Neutrophil (primary cell): ENCODE measurements around a stretch of chr2.

- PRO-cap: no peak
Measured at GRCh38 chr2:17759662-17760115, 5.8 kb downstream of the GEN1 start.

- PRO-cap: no peak
Measured at GRCh38 chr2:17799210-17800606, 16.6 kb upstream of the MSGN1 start.

GRCh38 chr2:18650596-18651073 lies 61.3 kb upstream of the NT5C1B start:
- PRO-cap: no peak

DNA sequence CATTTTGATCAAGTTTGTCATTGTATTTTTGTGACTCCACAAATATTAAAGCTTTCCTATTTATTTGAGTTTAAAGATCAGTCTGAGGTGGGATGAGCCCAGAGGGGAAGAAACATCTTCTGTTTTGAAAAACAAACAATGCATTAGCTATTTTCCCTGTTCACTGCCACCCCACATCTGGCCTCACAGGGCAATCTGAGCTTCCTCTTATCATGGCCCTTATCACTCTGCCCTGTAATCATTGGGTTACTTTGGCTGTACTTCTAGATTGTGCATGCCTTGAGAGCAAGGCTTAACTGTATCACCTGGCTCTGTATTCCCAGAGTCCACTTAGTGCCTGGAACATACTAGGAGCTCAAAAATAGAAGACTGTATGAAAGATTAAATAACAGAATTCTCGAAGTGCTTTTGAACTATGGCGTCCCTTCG lies 241.6 kb upstream of the NT5C1B start:
- PRO-cap: no peak

DNA sequence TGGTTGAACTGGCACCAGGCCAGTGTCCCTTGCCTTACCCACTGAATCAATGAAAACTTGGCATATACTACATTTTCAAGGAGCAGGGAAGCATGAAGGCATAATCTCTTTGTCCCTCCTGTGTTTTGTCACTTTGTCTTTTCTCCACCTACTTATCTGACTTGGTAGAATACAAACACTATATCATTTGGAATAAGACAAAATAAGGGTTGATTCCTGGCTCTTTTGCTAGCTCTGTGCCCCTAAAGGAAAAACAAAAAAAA lies 366.5 kb downstream of the OSR1 start:
- PRO-cap: no peak

DNA sequence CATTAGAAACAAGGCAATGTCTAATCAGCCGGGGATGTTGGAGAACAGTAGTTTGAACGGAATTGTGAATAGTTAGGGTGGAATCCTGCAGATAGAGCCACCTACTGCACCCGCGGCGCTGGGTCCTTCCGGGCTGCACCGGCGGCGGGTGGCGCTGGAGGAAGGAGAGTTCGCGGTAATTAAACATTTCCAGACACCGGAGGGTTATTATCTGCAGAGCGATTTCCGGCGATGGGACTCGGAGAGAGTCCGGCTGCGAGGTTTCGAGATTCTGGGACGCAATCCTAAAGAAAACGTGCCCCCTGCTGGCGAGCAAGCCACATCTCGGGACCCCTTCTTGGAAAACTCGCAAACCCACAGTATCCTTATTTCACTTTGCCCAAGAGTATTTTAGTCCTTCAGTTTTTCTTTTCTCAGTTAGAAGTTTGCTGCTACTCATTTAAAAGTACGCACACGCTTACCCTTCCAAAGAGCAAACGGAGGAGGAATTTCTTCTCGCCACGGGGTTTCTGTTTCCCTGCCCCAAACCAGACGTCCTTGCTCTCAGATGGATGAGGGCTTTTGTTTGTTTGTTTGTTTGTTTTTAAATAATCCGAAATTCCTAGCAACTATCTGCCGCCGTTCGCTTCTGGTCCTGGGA lies 4.6 kb upstream of the OSR1 start:
- PRO-cap: no peak

DNA sequence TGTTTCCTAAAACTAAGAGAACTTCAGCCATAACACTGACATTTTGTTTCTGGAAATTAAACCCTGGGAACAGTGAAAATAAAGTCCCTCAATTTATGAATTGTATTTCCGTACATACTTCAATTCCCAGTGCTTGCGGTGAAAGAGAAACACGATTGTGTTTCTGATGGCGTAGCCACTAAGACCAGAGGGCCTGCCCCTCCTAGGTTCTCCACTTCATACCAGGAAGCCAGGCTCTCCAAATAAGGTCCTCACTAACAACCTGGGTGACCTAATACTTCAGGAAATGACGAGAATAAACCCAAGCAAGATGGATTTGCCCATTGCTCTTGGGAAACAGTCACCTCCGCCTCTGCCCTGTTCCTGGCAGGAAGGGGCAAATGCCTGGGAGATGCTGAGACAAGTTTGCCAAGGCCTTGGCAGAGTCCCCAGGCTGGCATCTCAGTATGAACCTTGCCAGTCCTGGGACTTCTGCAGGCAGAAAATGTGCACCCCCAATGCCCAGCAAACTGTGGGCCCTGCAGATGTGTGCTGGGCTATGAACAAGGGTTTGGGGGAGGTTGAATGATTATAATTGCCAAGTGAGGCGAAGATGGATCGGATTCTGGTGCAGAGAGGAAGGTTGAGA lies 41.7 kb downstream of the TTC32 start:
- PRO-cap: no peak

DNA sequence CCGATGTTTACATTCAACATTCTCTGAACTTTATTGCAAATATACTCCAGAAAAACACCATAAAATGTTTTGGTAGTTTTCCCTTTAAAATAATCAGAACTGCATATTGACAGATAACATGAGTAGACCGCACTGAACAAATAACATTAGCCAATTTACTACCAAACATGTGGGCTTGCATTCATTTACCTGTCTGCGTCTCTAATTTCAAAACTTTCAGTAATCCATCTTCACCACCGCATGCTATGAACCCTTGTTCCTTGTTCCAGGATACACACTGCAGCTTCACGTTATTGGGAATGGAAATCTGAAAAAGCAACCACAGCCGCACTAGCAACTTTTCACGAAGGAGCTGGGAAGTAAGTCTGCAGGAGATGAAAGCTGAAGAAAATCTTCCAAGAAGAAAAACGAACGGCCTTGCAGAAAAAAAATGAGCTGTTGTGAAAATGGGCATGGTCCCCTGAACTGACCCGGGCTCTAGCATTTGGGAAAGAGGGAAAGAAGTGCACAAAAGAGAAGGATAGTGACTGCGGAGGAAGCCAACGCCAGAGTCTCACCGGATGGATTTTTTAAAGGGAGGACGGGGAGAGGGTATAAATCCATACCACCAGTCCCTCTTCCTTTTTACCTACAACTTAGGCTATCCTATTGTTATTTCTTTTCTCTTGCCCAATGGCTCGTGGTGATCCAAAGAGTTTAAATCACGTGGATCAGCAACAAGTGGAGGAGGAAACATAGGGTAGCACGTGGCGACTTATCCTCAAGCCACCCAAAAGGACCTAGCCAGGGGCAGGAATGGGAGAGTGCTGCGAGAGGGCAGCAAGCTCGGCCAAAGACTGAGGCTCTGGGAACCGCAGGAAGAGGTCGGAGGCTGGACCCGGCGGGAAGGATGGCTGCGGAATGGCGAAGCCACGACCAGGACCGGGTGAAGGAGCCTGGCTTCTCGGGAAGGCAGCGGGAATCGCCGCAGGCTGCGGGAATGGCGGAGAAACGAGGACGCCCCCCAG lies 626 bp downstream of the WDR35 start:
- PRO-cap: no peak

DNA sequence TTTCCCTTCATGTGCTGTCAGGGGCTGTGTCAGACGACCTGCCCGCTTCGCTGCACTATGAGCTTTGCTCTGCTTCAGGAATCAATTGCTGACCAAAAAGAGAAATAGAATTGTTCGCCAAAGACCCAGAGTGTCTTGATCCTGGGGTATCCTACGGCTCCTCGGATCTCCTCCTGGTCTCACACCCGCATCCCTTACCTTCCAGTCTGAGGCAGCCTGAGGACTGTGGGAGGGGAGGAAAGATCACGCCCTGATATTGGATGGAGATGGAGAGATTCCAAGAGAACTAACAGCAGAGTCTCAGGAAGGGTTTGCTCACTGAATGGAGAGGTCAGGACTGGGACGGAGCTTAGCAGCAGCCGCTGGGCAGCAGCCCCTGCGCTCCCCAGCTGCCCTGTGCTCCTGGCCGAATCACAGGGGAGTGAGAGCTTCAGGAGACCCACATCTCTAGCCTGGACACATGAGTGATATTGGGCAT lies 665 bp downstream of the MATN3 start:
- PRO-cap: no peak

DNA sequence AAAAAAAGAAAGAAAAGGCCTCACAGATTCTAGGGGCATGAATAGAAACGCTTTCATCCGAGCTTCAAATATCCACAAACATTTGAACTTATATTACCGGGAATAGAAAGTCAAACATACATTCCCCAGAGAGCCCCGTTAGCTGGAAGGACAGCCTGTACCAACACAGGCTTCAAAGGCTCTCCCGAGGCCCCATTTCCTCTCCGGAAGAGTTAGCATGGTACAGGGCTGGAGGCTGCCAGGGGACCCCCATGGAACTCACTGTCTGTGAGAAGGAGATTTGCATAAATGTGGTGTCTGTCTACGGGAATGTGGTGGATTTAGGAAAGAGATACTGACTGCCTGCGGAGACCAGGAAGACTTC lies 678 bp upstream of the MATN3 start:
- PRO-cap: no peak

DNA sequence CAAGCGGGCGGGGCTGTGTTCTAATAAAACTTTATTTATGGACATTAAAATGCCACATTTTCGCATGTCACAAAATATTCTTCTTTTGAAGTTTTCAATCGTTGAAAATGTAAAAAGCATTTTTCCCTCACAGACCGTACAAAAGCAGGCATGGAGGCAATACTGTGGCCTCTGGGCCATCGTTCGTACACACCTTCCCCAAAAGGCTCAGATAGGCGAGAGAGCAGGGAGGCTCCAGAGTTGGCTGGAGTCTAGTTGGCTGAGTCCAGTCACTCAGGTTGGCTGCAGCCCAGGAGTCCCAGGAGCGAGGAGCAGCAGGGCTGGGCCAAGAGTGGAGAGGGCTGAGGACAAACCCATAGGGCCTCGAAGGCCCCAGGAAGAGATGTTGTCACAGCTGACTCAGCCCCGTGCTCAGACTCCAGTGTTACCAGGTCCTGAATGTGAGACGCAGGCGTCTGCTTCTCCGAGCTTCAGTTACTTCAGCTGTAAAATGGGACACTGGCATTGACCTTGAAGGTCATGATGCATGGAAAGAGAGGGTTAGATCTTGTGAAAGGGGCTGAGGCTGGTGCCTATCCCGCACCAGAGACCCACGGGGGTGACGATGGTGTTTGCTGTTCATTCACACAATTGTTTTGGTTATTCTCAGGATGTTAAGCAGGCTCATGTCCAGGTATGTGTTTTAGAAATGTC lies 42.4 kb downstream of the SDC1 start:
- PRO-cap: no peak

DNA sequence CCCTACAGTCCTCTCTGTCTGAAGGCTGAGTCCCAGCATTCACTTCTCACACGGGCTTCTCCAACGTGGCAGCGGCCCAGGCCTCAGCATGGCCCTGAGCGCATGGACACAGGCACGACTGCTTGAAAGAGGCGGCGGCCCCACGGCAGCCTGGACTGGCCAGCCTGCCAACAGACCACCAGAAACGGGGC lies 23.2 kb downstream of the SDC1 start:
- PRO-cap: no peak

DNA sequence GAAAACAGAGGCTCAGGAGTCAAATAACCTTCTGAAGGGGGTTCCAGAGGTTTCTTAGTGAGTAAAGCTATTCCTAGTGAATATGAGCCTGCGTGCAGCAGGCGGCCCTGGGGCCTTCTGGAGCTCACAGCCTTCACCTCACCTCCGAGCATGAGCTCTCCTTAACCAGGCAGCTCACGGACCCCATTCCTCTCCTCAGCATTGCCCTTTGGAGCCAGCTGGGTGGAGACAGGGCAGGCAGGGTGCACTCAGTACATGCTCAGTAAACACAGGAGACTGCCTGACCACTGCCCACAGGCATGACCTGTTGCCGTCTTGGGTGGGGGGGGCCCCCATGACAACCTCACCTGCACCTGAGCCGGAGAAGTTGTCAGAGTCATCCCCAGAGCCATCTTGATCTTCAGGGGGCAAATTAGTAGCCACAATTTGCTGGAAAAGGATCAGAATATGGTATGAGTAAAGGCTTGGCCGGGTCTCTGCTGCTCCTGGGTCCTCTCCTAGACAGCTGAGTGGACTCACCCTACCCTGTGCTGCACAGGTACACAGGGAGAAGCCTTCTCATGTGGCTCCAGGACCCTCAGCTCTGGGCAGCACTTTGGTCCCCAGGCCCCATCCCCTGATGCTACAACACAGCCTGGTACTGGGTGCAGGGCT lies 19.8 kb downstream of the SDC1 start:
- PRO-cap: no peak

DNA sequence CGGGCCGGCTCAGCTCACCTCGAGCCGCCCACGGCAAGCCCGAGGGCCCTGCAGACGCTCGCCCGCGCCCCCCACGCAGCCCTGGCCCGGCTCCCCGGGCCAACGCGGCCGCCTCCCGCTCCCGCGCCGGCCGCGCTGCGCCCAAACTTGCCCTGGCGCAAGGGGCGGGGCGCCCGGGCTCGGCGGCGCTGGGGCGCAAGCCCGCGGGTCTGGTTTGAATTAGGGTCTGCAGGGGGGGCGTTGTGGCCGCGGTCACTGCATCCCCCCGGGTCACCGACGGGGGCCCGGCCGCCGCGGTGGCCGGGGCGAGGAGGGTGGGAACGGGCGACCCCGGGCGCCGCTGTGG lies 784 bp downstream of the SDC1 start:
- PRO-cap: no peak

DNA sequence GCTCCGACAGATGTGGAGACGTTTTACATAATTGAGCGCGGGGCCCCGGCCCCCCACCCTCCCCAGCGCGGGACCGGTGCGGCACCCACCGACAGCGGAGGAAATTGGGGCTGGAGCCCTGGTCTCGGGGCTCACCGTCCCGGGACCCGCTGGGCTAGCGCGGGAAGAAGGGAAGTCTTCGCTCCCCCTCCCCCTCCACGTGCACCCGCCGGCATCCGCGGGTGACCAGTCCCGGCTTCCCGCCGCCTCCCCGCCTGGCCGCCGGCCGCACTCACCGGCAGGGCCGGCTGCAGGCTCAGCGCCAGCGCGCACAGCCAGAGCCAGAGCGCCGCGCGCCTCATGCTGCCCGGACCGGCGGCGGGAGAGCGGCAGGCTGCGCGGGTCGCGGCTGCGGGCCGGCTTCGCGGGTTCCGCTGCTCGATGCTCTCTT lies 388 bp downstream of the SDC1 start:
- PRO-cap: no peak

GRCh38 chr2:20235961-20236498 lies 11.1 kb upstream of the SDC1 start:
- PRO-cap: no peak

- PRO-cap: no peak
Measured at GRCh38 chr2:20288840-20289793, 61.5 kb downstream of the PUM2 start.

- PRO-cap: no peak
Measured at GRCh38 chr2:20303923-20304852, 46.5 kb downstream of the PUM2 start.

DNA sequence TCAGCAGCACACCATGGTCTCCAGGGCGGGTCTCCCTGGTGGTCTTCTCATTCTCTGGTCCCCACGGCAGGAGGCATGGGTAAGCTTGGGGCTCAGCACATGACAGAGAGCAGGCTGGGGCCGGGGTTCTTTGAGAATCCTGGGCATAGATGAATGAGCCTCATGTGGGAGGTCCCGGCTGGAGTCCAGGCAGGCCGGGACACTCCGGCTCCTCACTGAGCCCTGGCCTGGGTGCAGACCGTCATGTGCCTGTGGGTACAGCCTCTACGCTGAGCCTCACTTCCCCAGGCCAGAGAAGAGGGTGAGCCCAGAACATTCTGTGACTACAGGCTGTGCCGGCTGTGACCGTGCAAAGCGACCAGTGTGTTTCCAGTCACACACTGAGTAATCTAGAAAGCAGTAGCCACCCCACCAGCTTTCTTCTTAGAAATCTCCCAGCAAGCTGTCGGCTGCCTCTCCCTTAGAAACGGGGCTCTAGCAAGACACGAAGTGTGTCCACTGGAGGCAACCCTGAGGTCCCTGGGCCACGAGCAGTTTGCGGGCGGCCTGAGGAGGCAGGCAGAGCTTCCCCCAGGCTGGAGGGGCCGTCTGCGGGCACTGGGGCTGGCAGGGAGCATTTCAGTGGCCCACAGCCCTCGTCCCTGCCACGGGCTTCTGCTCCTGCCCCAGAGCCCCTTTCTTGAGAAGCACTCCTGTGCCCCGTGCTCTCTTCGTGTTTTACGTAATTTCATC lies 93.2 kb downstream of the RHOB start:
- PRO-cap: no peak

- PRO-cap: no peak
Measured at GRCh38 chr2:20586210-20586719, 64.6 kb downstream of the HS1BP3 start.